ENCODE results near the genes RPS26 and RBMS2.

- RRBS, result no CpG with 5 or more reads among the region's 6 CpGs
Observed at GRCh38 chr12:56031880-56032633, 9.7 kb upstream of the RPS26 start.

- RRBS, result 1% methylated on average over 12 of the region's 63 CpGs
Observed at GRCh38 chr12:56041699-56042776, at the start of gene RPS26. Gene RPS26, plus strand, starts transcription at chr12:56041918.

DNA sequence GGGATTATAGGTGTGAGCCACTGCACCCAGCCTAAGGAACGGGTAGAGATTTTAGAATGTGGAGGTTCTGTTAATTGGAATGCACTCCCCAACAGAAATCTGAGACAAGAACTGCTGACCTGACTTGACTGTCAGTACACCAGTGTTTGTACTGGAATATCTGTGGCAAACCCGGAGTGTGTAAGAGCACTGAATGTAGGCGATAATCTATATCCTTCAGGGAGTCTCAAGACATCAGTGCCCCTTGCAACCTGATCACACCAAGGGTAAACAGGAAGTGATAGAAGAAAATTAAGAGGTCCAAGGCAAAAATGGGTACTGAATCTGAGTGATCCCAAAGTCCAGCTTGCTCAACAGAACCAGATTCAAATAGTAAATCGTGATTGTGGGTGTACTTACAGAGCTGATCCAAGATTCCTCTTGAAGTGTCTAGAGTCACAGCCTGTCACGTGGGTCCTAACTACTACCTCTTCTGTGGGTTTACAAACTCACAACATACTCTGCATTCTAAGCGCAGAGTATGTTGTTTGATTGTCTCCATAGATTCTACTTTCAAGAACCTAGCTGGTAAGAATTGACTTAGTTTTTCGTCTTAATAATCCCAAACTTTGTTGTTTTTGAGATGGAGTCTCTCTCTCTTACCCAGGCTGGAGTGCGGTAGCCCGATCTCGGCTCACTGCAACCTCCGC lies 3.8 kb downstream of the RPS26 start:
- RRBS, result no CpG with 5 or more reads among the region's 11 CpGs

- RRBS, result 11% methylated on average over 6 of the region's 17 CpGs
Observed at GRCh38 chr12:56103891-56104240, 493 bp upstream of the PA2G4 start.

- RRBS, result no CpG with 5 or more reads among the region's 5 CpGs
Observed at GRCh38 chr12:56126017-56126667, 1.9 kb upstream of the ESYT1 start.

GRCh38 chr12:56161142-56161807 lies 3.1 kb downstream of the MYL6 start:
- RRBS, result no CpG with 5 or more reads among the region's 8 CpGs

GRCh38 chr12:56188508-56189033 lies 712 bp downstream of the SMARCC2 start:
- RRBS, result 2% methylated on average over 6 of the region's 20 CpGs

- RRBS, result no CpG with 5 or more reads among the region's 10 CpGs
Observed at GRCh38 chr12:56207674-56208568, 13.8 kb downstream of the RNF41 start.

- RRBS, result no CpG with 5 or more reads among the region's 4 CpGs
Observed at GRCh38 chr12:56243879-56244367, 14.1 kb downstream of the SLC39A5 start.

GRCh38 chr12:56468780-56469636 lies 630 bp downstream of the SPRYD4 start:
- RRBS, result 20% methylated on average over 4 of the region's 27 CpGs

DNA sequence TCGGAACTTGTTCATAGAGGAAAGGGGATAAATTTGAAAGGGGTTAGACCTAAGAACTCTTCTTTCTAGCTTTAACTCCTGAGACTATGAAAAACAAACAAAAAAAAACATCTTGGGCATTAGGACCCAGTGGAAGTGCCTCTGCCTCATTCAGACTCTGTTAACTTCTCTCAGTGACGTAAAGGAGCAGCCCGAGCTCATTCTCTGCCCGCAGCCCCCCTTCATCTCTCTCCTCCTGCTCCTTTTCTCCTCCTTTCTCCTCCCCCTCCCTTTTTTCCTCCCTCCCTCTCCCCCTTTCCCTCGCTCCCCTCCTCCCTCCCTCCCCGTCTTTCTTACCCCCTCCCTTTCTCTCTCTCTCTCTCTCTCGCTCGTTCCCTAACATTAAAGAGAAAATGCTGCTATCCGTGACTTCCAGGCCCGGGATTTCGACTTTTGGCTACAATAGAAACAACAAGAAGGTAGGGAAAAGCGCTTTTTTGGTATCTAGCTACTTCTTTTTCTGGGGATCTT lies at the start of gene RBMS2:
RBMS2 (plus strand) TSS at position 189 of the 510 bp plus-strand sequence.
- RRBS, result no CpG with 5 or more reads among the region's 12 CpGs

GRCh38 chr12:56522142-56523209 lies 856 bp downstream of the RBMS2 start:
- RRBS, result no CpG with 5 or more reads among the region's 7 CpGs

- RRBS, result 86% methylated on average over 4 of the region's 27 CpGs
Observed at GRCh38 chr12:56598660-56599459, 31.3 kb downstream of the BAZ2A start.

GRCh38 chr12:56609665-56610282 lies 20.4 kb downstream of the BAZ2A start:
- RRBS, result no CpG with 5 or more reads among the region's 18 CpGs

GRCh38 chr12:56644733-56645182 lies 1.0 kb downstream of the ATP5F1B start:
- RRBS, result no CpG with 5 or more reads among the region's 3 CpGs

GRCh38 chr12:56714126-56714576 lies 10.9 kb downstream of the NACA start:
- RRBS, result no CpG with 5 or more reads among the region's 4 CpGs

- RRBS, result no CpG with 5 or more reads among the region's 2 CpGs
Observed at GRCh38 chr12:56770749-56771076, 7.6 kb downstream of the HSD17B6 start.

DNA sequence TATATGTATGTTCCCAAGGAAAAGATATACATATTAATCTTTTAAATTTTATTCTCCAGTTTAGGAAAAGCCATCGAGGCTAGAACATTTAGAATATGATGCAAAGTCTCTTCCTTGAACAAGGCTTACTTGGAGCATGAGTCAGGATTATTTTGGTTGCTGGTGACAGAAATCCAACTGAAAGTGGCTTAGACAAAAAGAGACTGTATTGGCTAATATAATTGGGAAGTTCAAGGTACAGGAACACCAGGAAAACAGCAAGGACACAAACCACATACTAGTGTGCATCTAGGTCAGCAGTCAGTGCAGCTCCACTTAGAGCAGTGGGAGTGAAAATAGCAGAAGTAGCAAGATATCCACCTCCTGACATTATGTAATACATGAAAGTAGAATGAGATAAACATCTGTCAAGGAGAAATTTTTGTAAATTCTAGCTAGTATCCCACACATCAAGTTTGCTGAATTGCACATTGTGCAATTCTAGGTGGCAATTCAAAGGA lies 57.1 kb downstream of the SDR9C7 start:
- RRBS, result no CpG with 5 or more reads among the region's 1 CpG

DNA sequence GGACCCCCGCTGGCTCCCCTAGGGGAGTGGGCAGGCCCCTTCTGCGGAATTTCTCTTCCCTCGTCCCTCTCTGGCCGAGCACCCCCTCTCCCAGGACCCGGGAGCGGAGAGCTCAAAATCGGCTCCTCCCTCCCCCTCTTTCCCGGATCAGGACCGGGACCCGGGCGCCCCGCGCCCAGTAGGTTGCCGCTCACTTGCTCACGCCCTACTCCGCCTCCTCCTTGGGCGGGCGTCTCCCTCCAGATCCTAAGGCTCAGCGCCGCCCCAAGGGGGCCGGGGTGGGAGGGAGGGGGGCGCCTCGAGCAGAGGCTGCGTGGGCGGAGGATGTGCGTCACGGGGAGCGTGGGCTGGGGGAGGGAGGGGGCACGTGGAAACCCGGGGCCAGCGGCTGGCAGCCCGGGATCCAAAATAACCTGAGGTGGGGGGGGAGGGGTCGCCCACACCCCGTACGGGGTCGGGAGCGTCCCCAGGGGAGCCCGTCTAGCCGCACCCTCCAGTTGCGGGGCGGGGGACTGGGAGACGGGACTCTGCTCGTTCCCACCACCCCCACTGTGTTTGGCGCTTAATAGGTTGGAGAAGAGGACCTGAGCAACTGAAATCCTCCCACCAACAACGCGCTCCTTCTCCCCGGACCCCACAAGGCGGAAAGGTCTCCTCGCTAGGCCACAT lies 1.8 kb upstream of the NAB2 start:
- RRBS, result under 1% methylated on average over 14 of the region's 49 CpGs

- RRBS, result no CpG with 5 or more reads among the region's 5 CpGs
Observed at GRCh38 chr12:57118829-57119469, 7.8 kb upstream of the STAT6 start.

All from NB4 (cell line).